Diencephalon (tissue), 2 donors: ENCODE data around the gene MLC1.

DNA sequence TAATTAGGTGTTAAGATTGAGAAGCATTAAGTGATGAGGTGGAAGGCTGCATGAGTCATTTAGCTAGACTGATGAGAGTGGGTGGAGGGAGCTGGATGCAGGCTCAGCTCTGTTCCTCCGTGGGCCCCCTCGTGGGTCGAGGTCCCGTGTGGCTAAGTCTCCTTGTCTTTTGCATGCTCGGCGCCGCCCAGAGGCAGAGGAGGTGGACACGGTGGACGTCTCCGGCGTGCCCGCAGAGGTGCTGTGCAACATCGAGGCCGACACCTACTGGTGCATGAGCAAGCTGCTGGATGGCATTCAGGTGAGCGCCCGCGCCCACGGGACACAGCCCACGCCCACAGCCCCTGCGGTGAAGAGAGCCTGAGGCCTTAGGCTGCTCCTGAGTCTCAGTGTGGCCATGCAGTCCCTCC is 211.7 kb downstream of the TBC1D22A start:
- RAMPAGE, long total RNA: no peak

DNA sequence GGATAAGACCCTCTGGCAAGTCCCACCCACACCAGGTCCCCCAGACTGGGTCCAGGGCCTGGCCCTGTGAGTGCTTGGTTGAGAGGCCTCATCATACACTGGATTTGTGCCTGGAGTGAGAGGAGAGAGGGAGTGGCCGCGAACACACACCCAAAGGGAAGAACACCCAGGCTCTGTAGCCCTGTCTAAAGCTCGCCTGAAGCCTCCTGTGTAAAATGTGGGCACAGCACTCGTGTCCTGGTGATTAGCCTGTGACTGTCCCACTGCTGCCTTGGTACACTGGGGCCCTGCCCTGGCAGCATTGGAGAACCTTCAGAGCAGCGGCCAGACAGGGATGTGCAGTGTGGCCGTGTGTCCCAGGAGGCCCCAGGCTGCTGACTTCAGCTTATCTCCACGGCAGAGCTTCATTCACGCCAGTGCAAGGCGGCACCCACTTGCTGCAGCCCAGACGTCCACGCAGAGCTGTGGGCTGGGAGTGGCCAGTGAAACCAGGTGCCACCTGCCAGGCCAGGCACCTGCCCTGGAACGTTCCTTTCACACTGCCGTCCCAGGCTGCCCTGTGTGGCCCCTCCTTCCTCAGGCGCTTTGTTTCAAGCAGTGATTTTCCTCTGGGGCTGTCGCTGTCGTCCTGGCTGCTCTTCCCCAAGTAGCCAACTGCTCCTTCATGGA is 270.1 kb downstream of the TBC1D22A start:
- RAMPAGE, long total RNA: no peak

DNA sequence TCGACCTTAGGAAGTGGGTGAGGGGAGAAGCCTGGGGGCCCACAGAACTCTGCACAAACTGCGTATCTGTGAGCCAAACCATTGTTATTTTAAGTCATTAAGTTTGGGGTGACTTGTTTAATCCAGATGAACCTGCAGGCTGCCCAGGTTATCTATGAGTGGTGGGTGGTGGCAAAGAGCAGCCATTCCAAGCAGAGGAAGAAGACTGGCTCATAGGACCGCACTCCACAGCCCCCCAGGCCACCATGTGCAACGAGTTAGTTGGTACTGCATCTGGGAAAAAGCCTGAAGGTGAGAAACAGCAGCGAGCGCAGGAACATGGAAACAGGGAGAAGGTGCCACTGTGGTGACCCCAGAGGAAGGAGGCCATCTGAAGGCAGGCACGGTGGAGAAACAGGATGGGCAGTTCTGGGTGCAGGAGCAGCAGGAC is 300.2 kb downstream of the TBC1D22A start:
- RAMPAGE, long total RNA: no peak

GRCh38 chr22:47277777-47278165 is 515.3 kb downstream of the TBC1D22A start:
- RAMPAGE, long total RNA: no peak

- RAMPAGE, long total RNA: no peak
Measured at GRCh38 chr22:48574831-48575753, 85.7 kb downstream of the TAFA5 start.

DNA sequence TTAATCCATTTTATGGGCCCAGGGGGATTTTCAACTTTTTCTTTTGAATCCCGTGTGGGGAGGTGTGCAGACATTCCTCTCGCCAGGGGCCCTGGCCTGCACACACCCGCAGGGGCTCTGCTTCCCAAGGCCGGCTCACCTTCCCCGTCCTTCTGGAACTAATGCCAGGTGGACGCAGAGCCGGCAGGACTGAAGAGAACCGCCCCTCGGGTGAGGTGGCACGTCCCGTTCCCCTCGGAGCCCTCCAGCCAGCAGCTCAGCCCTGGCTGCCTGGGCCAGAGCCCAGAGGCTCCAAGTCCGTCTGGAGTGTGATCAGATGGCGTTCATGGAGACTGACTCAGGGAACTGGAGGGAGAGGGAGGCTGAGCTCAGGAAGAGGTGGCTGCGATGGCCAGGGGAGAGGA is 229.7 kb downstream of the TAFA5 start:
- RAMPAGE, long total RNA: no peak

DNA sequence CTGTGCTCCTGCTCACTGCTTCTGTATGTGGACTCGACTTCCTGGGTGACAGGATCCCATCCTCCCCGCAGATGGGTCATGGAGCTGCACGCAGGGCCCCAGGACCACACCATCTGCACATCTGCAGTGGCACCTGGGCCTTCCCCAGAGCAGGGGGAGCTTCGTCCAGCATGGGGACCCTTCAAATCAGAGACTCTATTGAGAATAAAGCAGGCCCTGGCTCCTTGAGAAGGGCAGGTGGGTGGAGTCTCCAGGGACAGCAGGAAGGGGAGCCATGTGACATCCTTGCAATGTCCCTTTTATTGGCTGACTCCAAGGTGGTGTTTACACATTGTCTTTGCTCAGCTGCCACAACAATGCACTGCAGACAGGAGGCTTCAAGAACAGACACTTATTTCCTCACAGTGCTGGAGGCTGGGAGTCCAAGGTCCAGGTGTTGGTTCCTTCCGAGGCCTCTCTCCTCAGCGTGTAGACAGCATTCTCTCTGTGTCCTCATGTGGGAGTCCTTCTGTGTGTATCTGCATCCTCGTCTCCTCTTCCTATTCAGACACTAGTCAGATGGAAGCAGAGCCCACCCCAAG is 591.8 kb downstream of the BRD1 start:
- RAMPAGE, long total RNA: no peak

- RAMPAGE, long total RNA: no peak
Measured at GRCh38 chr22:49620321-49621006, 207.2 kb downstream of the BRD1 start.

GRCh38 chr22:49650985-49651368 is 176.7 kb downstream of the BRD1 start:
- RAMPAGE, long total RNA: no peak

GRCh38 chr22:49770553-49770758 is 57.2 kb downstream of the BRD1 start:
- RAMPAGE, long total RNA: no peak

DNA sequence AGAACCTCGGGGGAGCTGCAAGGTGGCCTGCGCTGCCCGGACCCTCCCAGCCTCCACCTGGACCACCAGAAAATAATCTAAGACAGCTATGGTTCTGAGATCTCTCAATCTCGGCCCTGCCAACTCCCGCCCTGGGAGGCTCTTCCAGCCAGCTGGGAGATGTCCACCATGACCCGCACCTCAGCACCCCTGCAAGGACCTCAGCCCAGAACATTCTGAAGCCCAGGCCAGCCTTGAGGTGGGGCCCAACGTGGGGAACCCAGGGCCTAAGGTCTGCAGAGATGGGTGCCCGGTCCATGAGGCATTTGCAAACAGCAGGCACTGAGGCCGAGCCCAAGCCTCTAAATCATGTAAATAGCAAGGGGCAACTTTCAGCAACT is 47.1 kb downstream of the BRD1 start:
- RAMPAGE, long total RNA: no peak

- RAMPAGE, long total RNA: no peak
Measured at GRCh38 chr22:49815572-49816101, 12.0 kb downstream of the BRD1 start.

- RAMPAGE, long total RNA: no peak
Measured at GRCh38 chr22:49838604-49839341, 11.1 kb upstream of the BRD1 start.

DNA sequence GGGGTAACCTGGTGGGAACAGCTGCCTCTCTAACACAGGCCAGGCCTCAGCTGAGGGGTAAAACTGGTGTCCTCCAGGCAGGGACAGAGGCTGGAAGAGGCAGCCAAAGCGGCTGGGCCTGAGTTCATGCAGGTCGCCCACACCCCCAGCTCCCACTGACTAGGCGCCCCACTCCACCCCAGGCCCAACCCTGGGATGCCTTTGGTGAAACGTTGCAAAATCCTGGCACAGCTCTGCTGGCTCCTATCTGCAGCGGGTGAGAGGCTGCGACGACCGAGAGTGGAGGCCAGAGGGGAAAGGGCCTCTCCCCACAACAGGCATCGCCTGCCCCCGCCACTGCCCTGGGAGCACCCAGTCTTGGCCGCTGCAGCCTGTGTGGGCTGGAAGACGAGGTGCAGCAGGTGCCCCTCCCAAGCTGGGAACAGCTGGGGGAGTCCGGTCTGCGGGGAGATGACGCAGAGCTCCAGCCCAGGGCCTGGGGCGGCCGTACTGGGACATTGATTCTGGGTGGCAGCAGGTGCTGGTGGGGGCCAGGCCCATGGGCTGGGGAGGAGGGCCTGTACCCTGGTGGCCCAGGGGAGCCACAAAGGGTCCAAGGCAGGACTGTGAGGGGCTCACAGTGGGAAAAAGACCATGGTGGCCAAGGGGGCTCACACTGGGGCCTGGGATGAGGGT is 4.2 kb upstream of the PIM3 start:
- RAMPAGE, long total RNA: no peak

DNA sequence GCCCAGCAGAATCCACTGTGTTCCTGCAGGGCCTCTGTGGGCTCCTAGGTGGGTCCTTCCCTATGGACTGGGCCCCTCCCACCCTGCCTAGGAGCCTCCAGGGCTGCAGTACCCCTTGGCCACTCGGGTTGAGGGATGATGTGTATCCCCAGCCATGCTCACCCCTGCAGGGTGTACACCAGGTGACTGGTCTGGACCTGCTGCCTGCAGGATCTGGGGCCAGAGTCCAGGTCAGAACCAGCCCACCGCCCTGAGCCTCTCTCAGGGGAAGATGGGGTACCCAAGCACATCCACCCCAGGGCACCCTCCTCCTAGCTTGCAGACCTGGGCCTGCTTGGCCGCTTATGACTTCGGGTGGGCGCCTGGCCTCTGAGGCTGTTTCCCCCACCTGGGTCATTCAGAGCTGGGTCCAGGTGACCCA is 5.7 kb downstream of the PIM3 start:
- RAMPAGE, long total RNA: no peak

DNA sequence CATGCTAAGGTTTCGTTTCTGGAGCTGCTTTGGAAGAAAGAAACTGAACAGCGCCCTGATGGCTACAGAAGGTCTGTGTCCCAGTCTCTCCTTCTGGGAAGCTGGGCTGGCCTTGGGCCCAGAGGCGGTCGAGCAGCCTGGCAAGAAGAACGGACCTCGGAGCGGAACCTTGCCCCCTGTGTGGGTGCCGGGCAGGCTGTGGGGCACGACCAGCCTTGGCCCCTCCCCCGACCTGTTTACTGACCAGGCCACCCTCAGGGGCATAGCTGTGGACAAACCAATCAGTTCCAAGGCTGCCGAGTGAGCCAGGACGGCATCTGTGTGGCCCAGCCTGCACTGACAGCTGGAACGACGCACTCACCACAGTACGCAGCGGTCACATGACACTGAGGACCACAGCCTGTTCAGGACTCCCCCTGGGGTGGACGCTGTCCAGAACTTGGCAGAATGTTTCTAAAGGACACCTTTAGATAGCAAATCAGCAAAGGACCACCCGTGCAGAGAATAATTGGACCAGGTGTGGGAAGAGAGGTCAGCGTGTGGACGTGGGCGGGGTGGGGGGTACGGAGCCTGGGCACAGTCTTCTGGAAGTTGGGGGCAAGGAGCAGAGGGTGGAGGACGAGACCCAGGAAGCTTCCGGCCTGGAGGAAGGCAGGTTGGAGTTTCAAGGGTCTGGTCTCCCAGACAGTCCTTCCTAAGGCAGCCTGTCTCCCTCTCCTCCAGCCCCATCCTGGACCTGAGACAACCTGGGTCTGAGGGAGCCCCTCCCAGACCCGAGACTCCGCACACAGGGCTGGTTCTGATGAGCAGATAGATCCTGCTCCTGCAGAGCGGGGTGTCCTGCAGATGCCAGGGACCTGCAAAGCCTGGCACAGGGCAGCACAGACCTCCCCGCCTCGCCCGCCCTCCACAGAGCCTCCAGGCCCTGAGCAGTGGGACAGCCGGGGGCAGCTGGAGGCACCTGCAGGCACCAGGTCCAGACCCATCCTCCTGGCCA is 7.4 kb downstream of the PIM3 start:
- RAMPAGE, long total RNA: no peak

DNA sequence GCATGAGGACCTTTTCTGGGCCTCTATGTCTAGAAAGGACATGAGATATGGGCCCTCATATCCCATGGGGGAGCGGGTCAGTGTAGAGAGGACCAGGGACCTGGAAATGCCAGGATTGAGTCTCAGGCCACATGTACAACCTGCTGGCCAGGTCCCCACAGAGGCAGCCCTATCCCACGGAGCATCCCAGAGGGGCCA is 9.0 kb downstream of the PIM3 start:
- RAMPAGE, long total RNA: no peak

DNA sequence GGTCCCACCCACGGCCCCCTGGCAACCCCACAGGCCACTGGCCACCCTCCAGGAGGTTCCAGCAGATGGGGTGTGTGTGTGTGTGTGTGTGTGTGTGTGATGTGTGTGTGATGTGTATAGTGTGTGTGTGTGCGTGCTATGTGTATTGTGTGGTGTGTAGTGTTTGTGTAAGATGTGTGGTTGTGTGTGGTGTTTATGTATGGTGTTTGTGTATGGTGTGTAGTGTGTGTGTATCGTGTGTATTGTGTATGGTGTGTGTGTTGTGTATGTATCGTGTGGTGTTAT is 12.1 kb downstream of the PIM3 start:
- RAMPAGE, long total RNA: no peak

- RAMPAGE, long total RNA: start-site peak on the minus strand at chr22:50085268-50085430, 969 and 552 reads in 2 replicates; start-site peak on the minus strand at chr22:50085823-50085942, 74 and 39 reads in 2 replicates
Measured at GRCh38 chr22:50085145-50086152, at the start of gene MLC1. Gene MLC1 (minus strand): TSS chr22:50085426.

DNA sequence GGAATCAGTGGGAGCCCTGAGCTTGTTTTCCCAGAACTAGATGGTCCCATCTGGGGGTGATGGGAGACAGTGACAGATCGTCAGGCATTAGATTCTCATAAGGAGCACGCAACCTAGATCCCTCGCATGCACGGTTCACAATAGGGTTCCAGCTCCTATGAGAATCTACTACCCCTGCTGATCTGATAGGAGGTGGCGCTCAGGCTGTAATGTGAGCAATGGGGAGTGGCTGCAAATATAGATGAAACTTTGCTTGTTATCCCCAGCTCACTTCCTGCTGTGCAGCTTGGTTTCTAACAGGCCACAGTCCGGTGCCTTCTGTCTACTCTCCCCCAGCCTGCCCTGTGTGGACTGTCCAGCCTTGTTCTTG is 14.2 kb downstream of the MOV10L1 start:
- RAMPAGE, long total RNA: no peak